Measurements from ENCODE around the gene SYN3.

GRCh38 chr22:31288205-31288897 lies 3.9 kb downstream of the PIK3IP1 start:
- RAMPAGE, long total RNA = no peak
- RRBS = no CpG with 5 or more reads among the region's 8 CpGs

DNA sequence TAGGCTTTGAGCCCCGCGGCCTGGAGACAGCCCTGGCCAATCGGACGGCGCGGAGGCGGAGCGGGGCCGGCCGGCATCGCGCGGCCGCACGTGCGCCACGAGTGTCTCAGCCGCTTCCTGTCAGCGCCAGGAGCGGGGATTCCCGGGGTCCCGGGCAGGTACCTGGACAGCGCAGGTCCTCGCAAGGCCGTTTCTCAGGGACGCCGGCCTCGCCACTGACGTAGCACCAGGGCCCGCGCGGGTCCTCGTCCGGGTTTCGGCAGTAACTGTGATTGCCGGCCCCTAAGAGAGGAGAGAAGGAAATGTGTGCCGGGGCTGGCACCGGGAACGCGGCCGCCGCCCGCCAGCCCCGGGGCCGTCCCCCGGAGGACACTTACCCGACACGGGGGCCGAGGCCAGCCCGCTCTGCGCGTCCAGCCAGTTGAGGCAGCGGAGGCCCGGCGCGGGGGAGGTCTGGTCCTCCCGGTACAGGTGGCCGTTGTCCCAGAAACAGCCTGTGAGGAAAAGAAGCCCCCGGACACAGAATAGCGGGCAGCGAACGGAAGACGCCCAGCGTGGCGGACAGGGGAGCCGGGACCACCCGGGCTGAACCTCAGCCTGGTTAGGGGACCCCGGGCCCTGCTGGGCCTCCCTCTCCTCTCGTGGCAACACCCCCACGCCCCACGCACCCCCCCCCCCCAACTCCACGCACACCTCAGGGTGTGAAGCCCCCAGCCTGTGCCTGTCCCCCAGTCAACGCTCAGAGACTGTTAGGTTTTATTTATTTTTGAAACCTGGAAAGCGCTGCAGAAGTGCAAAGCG lies 1.3 kb downstream of the PIK3IP1 start:
- RAMPAGE, long total RNA = no peak
- RRBS = 1% methylated on average over 41 of the region's 75 CpGs

DNA sequence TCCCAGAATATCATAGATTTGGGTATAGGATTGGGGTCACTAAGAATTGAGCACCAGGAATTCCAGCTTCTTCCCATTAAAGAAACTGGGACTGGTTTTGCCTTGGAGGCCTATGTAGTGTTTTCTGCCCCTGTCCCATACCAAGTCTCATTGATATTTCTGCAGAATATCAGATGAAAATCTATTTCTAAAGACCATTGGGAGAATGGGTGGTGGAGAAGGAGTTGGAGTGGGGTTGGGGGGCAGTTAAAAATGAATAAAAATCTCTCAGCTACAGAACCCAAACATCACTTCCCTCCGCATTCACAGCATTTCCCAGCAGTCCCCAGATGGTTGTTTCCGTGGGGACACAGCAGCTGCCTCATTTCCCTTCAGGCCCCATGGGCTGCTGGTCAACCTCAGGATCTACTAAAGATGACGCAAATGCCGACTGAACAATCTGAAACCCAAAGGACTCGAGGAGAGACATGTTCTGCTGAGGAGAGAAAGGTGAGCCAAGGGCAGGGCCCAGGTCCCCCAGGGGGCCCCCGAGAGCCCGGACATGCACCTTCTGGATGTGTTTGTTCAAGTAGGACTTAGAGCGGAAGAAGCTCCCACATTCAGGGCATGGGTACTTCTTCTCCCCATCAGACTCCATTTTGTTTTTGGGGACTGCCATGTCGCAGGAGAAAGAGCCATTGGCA lies 19.5 kb downstream of the PATZ1 start:
- RAMPAGE, long total RNA = no peak
- RRBS = no CpG with 5 or more reads among the region's 9 CpGs

GRCh38 chr22:31337240-31337575 lies 8.9 kb downstream of the PATZ1 start:
- RAMPAGE, long total RNA = no peak
- RRBS = no CpG with 5 or more reads among the region's 4 CpGs

DNA sequence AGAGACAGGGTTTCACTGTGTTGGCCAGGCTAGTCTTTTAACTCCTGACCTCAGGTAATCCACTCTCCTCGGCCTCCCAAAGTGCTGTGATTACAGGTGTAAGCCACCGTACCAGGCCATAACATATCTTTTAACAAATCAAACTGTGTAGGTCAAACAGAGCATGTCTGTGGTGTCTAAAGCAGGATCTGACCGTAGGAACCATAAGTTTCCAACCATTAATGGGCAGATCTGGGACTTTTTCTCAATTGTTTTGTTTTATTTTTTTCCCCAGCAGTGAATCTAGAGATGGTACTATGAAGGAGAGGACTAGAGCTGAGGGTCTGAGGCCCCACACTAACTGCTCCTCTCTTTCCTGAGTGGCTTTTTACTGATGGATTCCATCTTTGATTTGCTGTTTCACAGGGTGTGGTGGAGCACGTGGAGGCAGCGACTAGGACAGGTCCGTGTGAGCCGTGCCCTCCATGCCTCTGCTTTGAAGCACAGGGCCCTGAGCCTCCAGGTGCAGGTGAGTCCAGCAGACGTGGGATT lies 64.6 kb downstream of the SFI1 start:
- RAMPAGE, long total RNA = no peak
- RRBS = no CpG with 5 or more reads among the region's 8 CpGs

GRCh38 chr22:31682433-31683650 lies 20.8 kb upstream of the PISD start:
- RAMPAGE, long total RNA = no peak
- RRBS = no CpG with 5 or more reads among the region's 15 CpGs

- RAMPAGE, long total RNA = no peak
- RRBS = no CpG with 5 or more reads among the region's 10 CpGs
These were observed 23.3 kb upstream of the PISD start for GRCh38 chr22:31685185-31685880.

DNA sequence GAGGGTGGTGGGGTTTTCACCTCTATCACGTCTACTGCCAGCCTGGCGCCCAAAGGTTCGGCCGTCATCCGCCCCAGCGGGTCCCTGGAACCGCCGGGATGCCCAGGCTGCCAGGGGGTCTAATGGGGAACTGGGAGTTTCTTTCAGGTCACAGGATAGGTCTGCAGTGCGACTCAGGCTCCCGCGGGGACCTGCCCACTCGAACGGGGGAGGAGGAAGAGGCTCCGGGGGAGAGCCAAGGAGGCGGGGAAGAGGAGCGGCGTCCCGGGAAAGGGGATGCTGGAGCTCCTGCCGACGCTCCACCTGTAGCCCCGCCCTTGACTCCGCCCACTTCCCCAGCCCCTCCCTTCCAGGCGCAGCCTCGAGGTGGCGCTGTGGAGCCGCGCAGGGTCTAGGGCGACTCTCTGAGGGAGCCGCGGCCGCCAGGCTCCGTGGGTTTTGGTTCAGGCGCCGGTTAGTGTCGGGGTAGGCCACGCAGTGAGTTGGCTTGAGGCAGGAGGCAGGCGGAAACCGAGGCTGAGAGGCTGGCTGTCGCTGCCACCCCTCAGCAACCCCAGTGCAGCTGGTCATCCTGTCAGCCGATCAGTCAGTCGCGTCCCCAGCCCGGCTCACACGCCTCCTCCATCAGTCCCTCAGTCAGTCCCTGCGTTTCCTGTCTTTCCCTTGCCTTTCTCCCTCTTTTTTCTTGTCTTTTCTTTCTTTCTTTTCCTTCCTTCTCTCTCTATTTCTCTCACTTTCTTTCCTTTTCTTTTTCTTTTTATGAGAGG lies 26.3 kb downstream of the YWHAH start:
- RAMPAGE, long total RNA = no peak
- RRBS = 0% methylated on average over 3 of the region's 45 CpGs

- RAMPAGE, long total RNA = no peak
- RRBS = no CpG with 5 or more reads among the region's 20 CpGs
These were observed 21.3 kb downstream of the C22orf42 start for GRCh38 chr22:32137616-32138401.

GRCh38 chr22:32477474-32478448 lies 3.1 kb downstream of the FBXO7 start:
- RAMPAGE, long total RNA = no peak
- RRBS = no CpG with 5 or more reads among the region's 12 CpGs

GRCh38 chr22:32534313-32534936 lies 59.8 kb downstream of the FBXO7 start:
- RAMPAGE, long total RNA = no peak
- RRBS = no CpG with 5 or more reads among the region's 9 CpGs

- RAMPAGE, long total RNA = no peak
- RRBS = no CpG with 5 or more reads among the region's 10 CpGs
These were observed 83.7 kb upstream of the TIMP3 start for GRCh38 chr22:32717691-32718374.

- RAMPAGE, long total RNA = no peak
- RRBS = no CpG with 5 or more reads among the region's 12 CpGs
These were observed 1.7 kb downstream of the TIMP3 start for GRCh38 chr22:32802876-32803912.

GRCh38 chr22:32810768-32811558 lies 9.5 kb downstream of the TIMP3 start:
- RAMPAGE, long total RNA = no peak
- RRBS = no CpG with 5 or more reads among the region's 9 CpGs

- RAMPAGE, long total RNA = no peak
- RRBS = no CpG with 5 or more reads among the region's 3 CpGs
These were observed 28.3 kb downstream of the TIMP3 start for GRCh38 chr22:32829950-32830149.

- RAMPAGE, long total RNA = no peak
- RRBS = no CpG with 5 or more reads among the region's 10 CpGs
These were observed 59.6 kb downstream of the TIMP3 start for GRCh38 chr22:32860936-32861739.

DNA sequence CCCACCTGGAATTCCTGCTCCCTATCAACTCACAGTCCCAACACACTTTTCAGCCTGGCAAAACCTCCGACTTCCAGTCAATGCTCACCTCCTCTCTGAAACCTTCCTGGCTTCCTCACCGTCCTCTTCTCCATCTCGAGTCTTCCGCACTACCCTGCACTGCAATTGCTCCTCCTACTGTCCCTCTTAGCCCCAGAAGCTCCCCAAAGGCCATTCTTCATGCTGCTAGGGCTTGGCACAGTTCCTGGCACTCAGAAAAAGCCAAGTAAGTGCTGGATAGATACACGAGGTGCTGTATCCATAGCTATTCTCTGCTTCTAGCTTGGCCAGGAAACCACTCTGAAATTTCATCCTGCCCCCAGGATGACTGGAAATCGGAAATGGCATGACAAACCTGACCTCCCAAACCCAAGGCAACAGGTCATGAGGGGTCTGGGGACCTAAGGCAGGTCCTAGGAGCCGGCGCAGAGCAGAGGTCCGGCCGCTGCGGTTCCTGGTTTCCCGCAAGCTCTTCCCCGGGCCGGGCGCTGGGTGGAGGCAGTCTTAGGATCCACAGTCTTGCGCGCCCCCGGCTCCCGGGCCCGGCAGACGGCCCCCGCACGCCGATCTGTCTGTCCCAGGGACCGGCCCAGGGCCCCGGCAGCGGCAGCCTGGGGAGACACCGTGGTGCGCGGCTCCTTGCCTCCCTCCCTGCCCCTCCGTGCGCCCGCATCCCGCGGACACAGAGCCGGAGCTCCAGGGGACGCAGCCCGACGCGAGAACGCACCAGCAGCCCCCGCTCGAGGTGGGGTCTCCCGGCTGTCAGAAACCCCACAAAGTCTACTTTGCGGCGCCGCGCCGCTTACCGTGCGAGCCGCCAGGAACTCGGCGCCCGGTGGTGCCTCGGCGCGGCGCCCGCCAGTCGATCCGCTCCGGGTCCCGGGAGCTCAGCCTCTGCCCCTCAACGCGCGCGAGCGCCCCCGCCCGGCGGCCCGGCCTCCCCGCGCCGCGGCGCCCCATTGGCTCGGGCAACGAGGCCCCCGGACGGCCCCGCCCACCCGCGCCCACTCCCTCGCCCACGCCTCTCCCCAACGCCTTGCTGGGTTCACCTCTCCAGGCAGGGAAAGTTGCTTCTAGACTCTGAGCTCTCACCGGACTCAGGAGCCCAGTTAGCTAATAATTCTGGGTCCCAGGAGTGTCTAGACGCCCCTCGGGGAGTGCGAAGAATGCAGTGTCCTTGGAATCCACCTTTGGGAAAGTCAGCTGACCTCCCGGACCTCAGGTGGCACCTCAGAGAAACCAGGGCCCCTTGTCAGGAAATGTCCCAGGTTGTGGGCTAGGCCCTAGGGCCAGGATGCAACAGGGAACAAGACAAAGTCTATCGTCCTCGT lies at the start of gene SYN3:
TSS of gene SYN3 (minus strand) at position 935 of the 1,370 bp plus-strand sequence.
- RAMPAGE, long total RNA = no peak
- RRBS = 1% methylated on average over 61 of the region's 95 CpGs

- RAMPAGE, long total RNA = no peak
- RRBS = no CpG with 5 or more reads among the region's 9 CpGs
These were observed 323.8 kb upstream of the SYN3 start for GRCh38 chr22:33381779-33382513.

GRCh38 chr22:33658814-33659008 lies 261.6 kb downstream of the LARGE1 start:
- RAMPAGE, long total RNA = no peak

DNA sequence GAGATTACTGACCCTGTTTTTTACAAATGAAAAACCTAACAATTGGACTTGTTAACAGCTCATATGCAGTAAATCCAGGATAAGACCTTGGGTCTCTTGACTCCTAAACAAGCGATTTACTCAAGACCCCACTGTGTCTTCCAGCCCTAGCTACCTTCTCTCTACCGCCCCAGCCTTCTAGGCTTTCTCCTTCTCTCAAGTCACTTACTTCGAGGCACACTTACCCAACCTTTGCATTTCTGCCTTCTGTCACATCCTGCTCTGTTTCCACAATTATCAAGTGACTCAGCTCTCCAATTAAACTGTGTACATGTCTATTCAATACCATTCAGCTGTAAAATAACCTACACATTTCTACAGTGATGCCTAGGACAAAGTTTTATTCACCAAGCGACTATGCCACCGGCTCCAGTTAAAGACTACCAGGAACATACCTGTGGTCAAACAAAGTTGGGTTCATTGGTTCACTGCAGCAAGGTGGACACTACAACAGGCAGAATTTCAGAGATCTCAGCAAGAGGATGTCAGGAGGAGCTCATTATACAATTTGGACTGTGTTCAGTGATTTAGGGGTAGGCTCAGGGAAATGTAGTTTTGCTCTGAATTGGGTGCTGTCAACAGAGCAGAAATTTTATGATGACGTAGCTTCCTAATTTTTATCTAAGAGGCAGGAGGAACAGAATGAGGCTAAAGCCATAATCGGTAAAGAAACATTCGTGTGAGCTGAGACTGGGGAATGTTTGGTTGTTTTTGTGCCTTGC lies 68.9 kb downstream of the LARGE1 start:
- RAMPAGE, long total RNA = no peak
- RRBS = no CpG with 5 or more reads among the region's 8 CpGs